GM23248 (cell line): ENCODE data around the gene PSAT1.

GRCh38 chr9:76442004-76442377 lies 17.0 kb upstream of the GCNT1 start:
- RAMPAGE, long total RNA = no peak

DNA sequence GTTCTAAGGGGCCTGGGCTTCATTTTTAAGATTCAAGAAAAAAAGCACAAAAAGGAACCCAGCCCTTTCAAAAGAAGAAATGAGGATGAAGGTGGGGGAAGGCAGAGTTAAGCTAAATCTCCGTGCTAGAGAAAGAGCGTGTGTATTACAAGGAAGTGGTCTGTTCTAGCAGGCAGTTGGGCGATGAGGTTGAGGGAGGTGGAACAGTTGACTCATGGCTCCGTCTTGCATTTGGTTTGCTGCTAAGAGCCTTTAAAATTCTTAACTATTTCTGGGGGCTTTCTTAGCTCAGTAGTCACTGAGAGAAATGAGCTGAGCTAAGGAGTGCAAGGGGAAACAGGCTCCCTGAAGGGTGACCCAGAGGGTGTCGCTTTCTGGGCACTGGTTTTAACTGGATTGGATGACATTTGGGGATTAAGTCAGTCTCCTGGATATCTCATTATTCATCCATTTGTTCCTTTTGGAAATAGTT lies 117.4 kb downstream of the GCNT1 start:
- RAMPAGE, long total RNA = no peak

DNA sequence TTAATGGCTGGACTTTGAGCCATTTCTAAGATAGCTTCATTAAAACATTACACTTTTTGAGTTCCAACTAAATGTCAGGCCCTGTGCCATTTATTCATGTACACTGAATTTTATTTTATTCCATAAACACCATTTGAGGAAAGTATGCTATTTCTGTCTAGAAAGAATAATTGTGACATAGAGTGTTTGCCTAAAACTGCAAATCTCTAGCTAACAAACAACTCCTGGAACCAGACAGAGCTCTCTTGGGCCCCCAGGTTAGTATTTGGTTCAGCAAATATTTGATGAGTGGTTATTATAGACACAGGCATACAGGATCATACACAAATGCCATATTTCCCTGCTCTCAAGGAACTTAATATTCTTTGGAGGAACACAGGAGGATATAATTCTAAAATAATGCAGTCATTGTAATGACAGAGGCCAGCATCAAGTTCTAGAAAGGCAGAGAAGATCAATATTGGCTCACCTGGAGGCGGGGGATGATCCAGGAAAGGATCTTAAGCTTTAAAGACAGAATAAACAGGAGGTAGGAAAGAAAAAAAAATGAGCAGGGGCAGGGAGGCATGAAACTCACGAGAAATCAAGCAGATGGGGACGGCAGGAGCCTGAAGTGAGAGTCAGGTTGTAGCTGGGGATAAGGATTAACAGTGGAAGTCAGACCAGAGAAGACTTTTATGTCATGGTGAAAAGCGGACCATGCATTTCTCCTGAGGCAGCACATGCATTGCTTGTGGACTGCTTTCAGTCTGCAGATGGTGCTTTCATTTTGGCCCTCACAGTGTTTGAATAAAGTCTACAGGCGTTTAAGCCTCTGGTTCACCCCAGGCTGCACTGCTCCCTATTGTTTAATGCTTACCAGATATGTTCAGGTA lies 127.7 kb downstream of the GCNT1 start:
- RAMPAGE, long total RNA = no peak

GRCh38 chr9:76897980-76898579 lies 7.8 kb downstream of the PRUNE2 start:
- RAMPAGE, long total RNA = no peak

GRCh38 chr9:76905078-76905608 lies 771 bp downstream of the PRUNE2 start:
- RAMPAGE, long total RNA = no peak

GRCh38 chr9:77369048-77369454 lies 191.7 kb downstream of the VPS13A start:
- RAMPAGE, long total RNA = no peak

GRCh38 chr9:77528673-77529482 lies 119.2 kb downstream of the GNA14 start:
- RAMPAGE, long total RNA = no peak

GRCh38 chr9:78004429-78004884 lies 27.2 kb downstream of the GNAQ start:
- RAMPAGE, long total RNA = no peak

DNA sequence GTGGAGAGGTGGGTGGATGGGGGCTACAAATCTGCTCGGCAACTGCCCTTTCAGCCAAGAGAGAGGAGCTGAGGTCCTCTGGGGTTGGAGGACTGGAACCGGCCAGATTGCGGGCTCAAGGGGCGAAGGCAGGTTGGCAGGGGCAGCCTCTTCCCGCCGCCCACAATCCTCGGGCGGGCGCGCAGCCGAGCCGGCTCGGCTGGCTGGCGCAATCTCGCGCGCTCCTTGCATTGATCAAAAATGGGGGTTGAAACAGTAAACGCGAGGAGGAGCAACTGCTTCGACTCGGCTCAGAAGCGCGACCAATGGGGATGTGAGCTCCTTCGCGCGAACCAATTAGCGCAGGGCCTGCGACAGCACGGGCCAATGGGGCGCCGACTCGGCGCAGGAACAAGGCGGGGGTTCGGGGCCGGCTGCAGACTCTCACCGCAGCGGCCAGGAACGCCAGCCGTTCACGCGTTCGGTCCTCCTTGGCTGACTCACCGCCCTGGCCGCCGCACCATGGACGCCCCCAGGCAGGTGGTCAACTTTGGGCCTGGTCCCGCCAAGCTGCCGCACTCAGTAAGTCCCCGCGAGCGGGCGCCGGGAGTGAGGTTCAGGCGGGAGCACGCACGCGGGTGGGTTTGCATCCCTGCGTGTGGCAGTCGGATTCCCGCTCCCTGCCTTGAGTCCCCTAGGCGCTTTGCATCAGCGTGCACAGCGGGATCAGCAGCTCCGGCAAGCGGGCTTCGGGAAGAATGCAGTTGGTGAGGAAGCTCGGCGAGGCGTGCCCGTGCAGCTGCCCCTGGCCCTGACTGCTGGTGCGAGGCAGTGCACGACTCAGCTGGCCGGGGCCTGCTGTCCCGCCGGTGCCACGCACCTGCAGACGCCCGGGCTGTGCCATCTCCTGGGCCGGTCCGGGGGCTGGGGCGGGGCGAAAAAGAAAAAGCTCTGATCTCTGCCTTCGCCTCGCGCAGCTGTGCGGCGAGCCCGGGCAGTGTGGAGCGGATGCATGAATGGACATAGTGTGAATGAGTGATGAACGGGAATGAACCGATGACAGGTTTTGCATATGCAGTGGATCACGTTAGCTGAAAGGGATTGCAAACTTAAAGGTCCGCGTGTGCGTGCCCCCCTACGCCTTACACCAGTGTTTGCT lies at the start of gene PSAT1:
Gene PSAT1 (plus strand): TSS at position 416 of the 1,138 bp plus-strand sequence.
- RAMPAGE, long total RNA = start-site peak on the plus strand centred at position 457 of the sequence, 78 bp wide, 283 and 274 reads in 2 replicates

DNA sequence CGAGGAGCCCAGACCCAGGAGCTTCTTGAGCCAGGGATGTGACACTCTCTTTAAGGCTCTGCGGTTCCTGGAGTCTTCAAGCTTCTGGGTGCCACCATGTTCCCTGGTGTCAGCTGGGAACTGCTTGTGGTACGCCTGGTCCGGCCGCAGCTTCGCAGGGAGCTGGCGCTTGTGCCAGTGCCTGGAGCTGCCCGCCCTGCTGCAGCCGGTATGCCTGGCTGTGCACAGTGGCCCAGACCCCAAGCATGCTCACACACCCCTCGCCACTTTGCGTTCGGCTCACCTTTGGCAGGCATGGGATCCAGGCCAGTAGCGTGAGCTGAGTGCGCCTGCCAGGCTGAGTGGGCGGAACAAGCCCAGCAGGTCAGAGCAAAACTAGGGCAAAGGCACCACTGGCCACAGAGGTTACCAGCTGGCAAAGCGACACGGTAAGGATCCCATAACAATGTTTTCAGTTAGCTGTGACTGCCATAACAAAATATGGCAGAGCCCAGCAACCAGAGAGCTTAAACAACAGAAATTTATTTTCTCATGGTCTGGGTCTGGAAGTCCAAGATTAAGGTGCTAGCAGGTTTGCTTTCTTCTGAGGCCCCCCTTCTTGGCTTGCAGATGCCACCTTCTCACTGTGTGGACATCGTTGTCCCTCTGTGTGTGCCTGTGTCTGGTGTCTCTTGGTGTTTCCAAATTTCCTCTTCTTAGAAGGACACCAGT lies 61.5 kb downstream of the PSAT1 start:
- RAMPAGE, long total RNA = no peak

DNA sequence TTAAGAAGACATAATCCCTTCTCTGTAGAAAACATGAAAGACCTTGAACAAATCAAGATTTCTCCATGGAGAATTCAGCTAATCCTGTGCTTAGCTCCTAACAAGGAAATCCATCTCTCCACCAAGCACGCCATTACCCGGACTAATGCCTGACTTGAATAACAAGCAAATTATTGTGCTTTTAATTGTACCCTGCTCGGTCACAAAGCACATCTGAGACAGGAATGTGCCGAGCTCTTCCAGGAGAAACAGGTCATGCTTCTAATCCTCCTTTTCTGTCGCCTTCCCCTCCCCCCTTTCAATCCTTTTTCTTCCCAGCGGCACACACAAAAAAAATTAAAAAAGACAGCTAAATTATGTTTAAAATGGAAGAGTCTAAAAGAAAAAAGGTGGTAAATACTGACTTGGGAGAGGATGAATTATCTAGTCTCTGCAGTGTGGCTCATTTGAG lies 141.4 kb downstream of the PSAT1 start:
- RAMPAGE, long total RNA = no peak

- RAMPAGE, long total RNA = no peak
Observed at GRCh38 chr9:78821547-78822096, 524.7 kb downstream of the PSAT1 start.

DNA sequence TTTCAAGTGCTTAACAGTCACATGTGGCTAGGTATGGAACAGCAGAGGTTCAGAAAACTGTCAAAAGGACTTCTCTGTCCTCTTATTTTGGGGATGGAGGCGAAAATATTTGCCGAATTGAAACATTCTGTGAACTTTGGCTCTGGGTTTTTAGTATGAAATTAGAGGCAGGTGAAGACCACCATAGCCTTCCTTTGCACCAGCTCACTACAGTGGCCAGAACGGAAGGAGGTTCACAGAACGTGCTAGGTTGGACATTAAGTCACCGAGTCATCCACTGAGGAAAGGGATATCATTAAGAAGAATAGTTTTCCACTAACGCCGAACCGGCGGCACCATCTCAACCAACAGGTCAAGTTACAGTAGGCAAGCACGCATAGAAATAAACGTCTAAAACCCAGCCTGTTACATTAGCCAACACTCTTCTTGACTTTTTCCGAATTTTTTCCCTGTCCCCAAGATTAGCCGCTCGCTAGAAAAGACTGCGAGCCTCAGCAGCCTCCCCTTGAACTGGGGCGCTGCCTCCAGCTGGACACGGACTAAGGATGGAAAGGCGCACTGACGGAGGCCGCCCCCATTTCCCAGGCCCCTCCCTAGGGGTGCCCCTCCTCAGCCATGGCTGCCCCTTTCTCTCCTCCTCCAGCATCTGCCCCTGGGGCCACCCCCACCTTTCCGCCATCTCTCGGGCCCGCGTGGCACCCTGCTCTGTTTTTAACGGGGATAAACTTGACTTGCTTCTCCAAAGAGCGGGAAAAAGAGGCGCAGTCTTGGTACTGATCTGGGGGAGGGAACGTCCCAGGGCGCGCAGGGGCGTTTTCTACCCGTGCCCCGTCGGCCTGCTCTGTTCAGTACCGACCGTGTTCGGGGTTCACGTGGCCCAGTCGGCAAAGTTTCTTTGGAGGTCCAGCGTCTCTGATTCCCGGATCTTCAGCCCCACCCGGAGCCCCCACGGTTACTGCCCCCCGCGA lies 1.6 kb upstream of the TLE4 start:
- RAMPAGE, long total RNA = no peak

DNA sequence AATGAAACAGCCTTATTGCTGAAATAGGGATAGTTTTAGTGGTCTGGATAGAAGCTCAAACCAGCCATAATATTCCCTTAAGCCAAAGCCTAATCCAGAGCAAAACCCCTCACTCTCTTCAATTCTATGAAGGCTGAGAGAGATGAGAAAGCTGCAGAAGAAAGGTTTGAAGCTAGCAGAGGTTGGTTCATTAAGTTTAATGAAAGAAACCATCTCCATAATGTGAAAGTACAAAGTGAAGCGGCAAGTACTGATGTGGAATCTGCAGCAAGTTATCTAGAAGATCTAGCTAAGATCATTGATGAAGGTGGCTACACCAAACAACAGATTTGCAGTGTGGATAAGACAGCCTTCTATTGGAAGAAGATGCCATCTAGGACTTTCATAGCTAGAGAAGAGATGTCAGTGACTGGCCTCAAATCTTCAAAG lies 30.2 kb downstream of the TLE4 start:
- RAMPAGE, long total RNA = no peak

- RAMPAGE, long total RNA = no peak
Observed at GRCh38 chr9:79669817-79670168, 98.0 kb downstream of the TLE4 start.

DNA sequence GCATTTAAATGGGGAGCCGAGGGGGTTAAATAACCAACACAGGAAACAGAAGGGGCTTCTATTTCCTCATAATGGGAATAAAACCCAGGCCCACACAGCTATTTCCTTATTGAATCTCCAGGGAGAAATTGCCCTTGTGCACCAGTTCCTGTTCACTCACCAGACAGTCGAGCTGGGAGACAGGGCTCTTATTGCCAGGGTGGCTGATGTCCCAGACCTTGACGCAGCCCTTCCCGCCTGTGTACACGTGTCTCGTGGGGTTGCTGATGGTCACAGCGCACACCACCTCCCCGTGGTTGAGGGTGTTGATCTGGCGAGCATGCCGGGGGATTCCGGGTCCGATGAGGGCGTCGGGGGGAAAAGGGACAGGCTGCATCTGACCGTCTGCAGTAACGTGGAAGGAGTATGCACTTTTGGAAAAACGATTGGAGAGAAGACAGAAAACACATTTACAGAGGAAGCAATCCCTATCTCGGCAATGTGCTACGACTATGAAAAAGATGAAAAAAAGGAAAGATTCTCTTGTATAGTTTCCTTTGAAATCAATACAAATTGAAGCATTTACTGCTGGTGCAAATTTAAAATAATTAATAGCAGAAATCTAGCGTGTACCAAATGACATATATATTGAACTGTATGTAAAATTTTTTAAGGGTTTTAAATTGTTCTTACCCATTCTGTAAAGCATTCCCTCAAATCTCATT lies 96.3 kb downstream of the TLE1 start:
- RAMPAGE, long total RNA = no peak

DNA sequence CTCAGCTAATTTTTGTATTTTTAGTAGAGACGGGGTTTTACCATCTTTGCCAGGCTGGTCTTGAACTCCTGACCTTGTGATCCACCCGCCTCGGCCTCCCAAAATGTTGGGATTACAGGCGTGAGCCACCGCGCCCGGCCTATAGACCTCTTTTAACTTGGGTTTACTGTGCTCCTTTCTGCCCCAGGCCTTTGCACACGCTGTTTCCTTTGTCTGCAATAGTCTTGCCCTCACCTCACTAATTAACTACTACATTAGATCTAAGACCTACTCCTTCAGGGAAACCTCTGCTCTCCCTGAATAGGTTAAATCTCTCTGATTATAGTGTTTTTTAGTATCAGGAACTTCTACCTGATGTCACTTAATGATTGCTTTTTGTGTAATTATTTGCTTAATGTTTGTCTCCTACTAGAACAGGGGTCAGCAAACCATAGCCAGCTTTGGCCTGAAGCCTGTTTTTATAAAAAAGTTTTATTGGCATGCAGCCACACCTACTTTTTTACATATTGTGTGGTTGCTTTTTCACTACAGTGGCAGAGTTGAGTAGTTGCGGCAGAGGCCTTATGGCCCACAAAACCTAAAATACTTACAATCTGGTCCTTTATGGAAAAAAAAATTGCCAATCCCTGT lies 31.2 kb upstream of the TLE1 start:
- RAMPAGE, long total RNA = no peak

GRCh38 chr9:81797500-81797758 lies 108.1 kb upstream of the TLE1 start:
- RAMPAGE, long total RNA = no peak

DNA sequence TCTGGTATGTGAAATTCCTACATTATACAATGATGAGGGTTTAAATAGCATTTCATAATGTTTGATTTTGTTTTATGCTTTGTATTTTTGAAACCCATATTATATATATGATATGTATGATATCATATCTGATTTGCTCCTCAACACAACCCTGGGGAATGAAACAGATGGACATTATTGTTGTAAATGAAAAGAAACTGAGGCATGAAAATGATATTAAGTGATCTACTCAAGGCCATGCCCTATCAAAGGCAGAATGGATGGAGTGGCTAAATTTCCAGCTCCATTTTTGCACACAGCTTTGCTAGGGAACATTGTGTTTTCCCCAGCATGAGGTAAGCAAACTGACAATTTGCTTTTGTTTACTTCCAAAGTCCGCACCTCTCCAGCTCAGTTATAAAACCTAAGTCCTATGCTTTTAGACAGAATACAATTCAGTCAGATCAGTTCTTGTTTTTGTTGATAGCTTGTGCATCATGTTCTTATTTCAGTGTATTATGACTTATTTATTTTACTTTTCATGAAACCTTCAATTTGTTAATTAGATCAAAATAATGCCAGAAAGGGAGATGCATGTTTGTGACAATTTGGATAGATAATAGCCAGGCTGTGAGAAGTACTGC lies 380.6 kb downstream of the SPATA31D1 start:
- RAMPAGE, long total RNA = no peak

DNA sequence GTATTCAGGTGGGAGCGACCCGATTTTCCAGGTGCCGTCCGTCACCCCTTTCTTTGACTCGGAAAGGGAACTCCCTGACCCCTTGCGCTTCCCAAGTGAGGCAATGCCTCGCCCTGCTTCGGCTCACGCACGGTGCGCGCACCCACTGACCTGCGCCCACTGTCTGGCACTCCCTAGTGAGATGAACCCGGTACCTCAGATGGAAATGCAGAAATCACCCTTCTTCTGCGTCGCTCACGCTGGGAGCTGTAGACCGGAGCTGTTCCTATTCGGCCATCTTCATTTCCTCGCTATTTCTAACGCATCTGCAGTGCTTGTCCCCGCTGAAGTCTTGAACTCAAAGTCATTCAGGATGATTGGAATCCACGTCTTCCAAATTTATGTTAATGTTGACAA lies 165.7 kb upstream of the RASEF start:
- RAMPAGE, long total RNA = no peak